ENCODE results near the genes RGS11, NME4 and RAB11FIP3.

DNA sequence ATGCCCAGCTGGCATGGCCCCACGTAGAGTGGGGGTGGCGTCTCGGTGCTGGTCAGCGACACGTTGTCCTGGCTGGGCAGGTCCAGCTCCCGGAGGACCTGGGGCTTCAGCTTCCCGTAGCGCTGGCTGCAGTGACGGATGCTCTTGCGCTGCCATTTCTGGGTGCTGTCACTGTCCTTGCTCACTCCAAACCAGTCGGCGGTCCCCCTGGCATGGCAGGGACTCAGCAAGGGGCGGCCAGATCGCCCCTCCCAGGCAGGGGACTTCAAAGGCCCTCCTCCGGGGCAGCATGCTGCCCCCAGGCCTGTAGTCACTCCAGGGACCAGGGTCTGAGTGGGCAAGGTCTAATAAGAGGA is 8.9 kb downstream of the RHBDF1 start:
- CAGE, long polyA plus RNA = no peak
- RRBS = no CpG with 5 or more reads among the region's 15 CpGs

- CAGE, long polyA plus RNA = no peak
- RRBS = no CpG with 5 or more reads among the region's 34 CpGs
These were observed 8.2 kb downstream of the MPG start for GRCh38 chr16:85986-86922.

DNA sequence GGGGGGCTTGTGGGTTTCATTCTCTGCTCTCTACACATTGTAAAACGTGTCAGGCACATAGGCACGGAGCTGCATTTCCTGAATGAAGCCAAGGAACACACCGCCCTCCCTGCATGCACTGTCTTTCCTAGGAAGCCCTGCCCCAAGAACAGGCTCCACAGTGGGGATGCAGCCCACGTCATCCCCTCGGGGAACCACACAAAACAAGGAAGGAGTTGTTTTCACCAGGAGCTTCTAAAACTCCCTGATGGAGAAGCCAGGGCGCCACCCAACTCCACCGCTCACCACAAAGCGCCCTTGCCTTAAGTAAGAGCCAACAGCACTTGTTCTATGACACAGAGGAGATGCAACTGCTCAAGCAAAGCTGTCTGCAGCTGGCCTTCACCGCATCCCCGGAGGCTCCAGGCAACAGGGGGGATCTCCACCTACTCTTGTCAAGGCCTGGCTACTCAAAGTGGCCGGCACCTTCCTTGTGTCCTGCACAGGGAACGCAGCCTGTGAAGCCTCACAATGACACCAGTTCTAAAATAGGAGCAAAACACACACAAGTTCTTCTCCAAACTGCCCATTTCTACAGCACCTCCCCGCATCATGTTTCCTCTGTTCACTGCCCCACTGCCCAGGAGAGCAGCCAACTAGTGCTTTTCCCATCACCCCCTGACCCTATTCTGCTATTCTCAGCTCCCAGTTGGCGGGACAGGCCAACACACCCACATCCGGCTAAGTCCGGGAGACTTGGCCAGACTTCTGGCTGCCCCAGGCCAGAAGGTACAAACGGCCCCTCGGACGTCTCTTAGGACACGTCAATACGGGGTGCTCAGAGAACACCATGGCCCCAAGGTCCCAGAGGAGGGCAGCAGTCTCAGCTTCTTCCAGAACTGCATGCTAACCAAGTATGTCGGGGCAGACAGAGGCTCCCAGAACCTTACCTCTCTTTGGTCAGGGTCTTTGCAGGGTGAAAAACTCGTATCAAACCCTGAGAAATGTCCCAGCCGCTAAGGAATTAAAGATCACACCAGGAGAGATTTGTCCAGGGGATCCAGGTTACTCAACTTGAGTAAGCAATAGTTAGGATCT is 24.3 kb downstream of the MPG start:
- CAGE, long polyA plus RNA = no peak
- RRBS = 14% methylated on average over 2 of the region's 24 CpGs

DNA sequence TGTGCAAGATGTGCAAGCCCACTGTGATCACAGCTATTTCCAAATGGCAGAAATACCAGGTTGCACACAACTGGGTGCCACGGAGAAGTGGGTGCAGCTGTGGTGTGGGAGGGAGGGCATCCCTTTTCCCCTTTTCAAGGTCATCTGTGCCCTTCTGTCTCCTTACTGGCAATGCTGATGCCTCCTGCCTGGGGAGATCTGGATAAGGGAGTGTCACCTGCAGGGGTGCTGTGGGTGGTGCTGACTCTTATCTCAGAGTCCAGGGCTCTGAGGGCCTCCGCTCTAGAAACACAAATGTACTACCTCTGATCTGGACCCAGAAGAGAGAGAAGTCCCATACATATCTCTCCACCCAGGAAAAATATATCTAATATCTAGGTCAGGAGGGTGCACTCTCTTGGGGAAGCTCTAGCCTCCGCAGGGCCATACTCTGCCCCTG is 18.6 kb downstream of the NPRL3 start:
- CAGE, long polyA plus RNA = no peak
- RRBS = no CpG with 5 or more reads among the region's 3 CpGs

DNA sequence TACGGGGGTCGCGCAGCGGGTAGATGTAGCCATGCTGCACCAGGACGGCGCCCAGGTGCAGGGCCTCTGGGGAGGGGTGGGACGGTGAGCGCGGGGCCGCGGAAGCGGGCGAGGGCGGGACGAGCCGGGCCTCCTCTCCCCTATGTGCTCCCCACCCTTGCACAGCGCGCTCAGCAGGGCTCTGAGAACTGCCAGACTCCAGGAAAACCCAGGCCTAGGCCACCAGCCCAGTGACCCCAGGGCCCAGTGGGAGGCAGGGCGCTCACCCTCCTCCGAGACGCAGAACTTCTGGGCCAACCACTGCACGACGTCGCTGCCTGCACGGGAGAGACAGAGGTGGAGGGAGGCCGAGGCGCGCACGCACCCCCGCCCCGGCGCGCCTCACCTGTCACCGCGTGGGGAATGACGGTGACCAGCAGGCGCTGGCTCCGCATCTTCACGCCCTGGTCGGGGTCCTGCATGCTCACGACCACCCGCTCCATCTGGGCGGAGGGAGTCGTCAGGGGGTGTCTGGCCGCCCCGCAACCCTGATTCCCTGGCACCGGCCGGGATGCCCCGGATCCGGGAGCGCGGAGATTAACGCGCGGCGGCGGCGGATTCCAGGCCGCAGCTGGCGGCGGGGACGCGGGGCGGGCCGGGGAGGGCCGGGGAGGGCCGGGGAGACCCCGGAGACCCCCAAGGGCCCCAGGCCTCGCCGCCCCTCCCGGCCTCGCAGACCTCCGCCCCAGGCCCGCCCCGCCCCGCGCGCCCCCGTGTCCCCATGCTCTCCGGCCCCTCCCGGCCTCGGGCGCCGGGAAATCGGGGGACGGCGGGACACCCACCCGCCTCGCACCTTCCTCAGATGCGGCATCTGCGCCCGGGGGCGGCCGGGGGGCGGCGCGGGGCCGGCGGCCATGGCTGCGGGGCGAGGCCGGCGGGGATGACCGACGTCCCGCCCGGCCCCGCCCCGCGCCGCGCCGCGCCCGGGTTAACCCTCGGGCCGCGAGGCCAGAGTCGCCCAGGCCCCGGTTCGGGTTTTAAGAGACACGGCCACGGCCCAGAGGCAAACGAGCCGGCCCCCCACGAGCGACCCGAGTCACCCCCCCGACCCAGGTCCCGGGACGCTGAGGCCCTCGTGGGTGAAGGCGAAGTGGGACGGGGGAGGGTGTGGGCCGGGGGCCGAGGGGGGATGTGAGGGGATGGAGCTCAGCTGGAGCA is at the start of gene RGS11:
Gene RGS11, minus strand, starts transcription at position 928 of the 1,197 bp plus-strand sequence.
- CAGE, long polyA plus RNA = no peak
- RRBS = 7% methylated on average over 52 of the region's 136 CpGs

DNA sequence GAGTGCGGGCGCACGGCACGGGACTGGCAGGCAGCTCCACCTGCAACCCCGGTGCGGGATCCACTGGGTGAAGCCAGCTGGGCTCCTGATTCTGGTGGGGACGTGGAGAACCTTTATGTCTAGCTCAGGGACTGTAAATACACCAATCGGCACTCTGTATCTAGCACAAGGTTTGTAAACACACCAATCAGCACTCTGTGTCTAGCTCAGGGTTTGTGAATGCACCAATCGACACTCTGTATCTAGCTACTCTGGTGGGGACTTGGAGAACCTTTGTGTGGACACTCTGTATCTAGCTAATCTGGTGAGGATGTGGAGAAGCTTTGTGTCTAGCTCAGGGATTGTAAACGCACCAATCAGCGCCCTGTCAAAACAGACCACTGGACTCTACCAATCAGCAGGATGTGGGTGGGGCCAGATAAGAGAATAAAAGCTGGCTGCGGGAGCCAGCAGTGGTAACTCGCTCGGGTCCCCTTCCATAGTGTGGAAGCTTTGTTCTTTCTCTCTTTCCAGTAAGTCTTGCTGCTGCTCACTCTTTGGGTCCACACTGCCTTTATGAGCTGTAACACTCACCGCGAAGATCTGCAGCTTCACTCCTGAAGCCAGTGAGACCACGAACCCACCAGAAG is 10.8 kb downstream of the AXIN1 start:
- CAGE, long polyA plus RNA = no peak
- RRBS = no CpG with 5 or more reads among the region's 17 CpGs

DNA sequence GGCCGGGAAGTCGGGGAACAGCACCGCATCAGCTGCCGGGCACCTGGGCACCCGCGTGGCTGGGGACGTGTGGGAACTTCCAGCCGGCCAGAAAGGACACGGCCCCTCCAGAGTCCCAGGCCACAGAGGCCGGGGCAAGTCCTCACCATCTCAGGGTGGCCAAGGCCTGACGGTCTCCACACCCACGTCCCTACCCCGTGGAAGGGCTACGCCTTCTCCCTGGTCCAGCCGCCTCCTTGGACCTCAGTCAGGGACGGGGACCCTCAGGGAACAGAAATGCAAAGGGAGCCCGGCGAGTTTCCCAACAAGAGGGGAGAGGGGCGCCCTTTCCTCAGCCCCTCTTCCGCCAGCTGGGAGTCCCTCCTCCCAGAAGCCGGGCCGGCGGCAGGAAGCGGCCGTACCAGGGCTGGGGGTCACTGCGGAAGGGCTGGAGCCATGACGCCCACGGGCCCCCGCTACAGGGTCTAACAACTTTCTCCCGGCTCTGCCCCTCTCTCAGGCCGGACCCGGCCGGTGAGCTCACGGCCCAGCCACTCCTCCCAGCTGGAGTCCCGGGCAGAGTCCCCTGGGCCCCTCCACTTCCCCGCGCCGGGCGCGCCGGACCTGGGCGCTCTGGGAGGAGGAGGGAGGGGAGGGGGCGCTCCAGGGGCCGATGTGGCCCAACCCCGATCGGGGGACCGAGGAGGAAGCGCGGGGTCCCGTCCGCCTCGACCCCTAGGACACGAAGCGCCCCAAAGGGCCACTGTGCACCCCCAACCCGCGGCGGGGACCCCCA is 775 bp downstream of the PGAP6 start:
- CAGE, long polyA plus RNA = no peak
- RRBS = 4% methylated on average over 14 of the region's 57 CpGs

DNA sequence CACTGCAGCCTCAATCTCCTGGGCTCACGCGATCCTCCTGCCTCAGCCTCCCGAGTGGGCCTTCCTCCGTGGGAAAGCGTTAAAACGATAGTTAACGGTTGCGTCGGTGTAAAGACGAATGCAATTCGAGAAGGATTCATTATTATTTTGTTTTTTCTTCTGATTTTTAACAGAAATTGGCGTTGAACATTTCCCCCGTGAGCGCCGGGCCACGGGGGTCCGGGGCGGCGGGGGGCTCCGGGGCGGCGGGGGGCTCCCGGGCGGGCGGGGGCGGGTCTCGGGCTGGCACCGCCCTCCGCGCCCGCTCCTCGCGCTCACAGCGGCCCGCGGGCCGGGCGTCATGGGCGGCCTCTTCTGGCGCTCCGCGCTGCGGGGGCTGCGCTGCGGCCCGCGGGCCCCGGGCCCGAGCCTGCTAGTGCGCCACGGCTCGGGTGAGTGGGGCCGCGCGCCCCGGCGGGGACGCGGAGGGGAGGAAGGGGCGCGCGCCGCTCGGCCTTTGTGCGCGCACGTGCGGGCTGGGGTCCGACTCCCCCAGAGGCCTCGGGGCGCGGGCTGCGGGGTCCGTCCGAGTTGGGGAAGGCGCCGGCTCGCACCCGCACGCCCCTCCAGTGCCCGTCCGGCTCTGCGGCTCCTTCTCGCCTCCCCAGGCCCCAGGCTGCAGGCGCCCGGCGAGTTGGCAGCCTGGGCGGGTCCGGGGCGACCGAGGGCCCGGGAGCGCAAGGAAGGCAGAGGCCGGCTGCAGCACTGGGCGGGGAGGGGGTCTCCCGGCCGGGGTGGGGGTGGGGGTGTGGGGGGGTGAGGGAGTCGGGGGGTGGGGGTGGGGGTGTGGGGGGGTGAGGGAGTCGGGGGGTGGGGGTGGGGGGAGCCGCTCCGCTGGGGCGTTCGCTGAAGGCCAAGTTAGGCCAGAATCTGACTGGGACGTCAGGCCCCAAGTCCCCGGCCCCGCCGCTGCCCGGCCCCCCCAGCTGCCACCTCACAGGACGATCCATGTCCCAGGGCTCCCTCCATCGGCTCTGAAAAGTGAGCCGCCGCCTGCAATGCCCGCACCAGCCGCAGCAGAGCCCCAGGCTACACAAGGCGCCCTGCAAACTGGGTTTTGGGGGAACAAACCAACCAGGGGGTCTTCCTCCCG is at the start of gene NME4:
Gene NME4, plus strand, starts transcription at position 317 of the 1,132 bp plus-strand sequence.
- CAGE, long polyA plus RNA = start-site peak on the plus strand centred at position 368 of the sequence, 106 bp wide, 1,149 and 931 reads in 2 replicates
- RRBS = 3% methylated on average over 49 of the region's 116 CpGs

DNA sequence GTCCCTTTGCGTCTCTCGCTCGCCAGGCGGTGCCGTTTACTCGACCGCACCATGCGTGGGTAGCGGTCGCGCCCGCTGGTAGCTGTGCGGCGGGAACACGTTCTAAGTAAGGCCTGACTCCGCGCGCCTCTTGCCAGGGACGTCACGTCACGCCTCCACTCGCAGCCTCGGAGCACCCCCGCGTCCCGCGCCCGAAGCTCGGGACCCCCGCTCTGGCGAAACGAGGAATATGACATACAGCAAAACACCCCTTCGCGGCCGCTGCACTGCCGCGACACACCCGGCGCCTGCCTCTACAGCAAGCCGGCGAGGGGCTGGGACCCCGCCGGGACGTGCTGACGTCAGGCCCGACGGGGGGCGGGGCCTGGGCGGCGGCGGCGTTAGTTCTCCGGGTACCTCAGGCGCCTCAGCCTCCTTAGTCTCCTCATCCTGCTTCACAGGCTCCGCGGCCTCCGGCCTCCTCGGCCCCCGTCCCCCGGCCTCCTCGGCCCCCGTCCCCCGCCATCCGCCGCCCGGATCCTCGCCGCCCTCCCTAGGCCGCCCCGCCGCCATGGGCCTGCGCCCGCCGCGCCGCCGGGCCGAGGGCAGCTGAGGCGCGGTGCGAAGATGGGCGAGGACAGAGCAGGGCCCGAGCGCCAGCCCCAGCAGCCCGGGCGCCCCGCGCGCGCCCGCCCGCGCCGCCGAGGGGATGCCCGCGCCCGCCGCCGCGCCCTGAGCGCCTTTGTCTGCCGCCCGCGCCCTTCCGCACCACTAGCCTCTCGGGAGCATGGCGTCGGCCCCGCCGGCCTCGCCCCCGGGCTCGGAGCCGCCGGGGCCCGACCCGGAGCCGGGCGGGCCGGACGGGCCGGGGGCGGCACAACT is at the start of gene RAB11FIP3:
Gene RAB11FIP3, plus strand, starts transcription at position 409 of the 861 bp plus-strand sequence.
- CAGE, long polyA plus RNA = no peak
- RRBS = 2% methylated on average over 40 of the region's 124 CpGs

GRCh38 chr16:496431-497328 is 30.8 kb upstream of the CAPN15 start:
- CAGE, long polyA plus RNA = no peak
- RRBS = no CpG with 5 or more reads among the region's 22 CpGs

- CAGE, long polyA plus RNA = no peak
- RRBS = no CpG with 5 or more reads among the region's 16 CpGs
These were observed 18.4 kb upstream of the CAPN15 start for GRCh38 chr16:509058-509657.

DNA sequence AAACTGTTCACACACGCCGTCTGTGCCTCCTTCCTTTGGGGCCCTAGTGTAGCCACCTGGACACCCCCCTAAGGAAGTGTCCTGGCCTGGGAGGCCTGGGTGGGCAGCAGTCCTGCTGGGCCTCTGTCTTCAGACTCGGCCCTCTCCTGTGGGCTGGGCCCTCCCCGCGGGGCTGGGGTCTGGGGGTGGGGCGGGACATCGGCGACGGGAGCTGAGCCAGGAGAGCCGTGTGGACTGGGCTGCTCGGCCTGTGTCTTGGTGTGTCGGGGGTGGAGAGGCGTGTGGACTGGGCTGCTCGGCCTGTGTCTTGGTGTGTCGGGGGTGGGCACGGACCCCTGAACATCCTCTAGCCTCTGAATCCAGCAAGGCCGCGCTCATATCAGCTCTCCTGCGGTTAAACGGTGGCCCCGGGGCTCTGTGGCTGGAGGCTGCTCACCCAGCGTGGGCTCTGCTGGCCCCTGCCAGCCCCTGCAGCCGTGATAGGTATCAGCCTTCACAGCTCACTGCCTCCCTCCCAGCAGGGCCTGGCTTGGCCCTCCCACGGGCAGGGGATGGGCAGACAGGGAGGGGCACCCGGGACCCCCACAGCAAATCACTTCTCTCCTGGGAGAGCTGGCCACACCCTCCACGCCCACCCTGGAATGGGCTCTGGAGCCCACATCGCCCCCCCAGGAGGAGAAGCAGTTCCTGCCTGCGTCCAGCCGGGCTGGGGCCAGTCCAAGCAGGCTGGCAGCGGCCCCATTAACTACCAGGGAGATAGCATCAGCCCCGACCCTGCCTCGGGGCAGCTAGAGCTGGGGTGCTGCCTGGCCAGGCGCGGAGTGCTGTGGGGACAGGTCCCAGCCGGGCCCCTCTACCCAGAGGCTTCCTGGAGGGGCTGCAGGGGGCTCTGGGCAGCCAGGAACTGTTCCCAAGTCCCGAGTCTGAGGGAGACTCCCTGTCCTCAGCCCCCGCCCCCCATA is 1.0 kb upstream of the NHLRC4 start:
- CAGE, long polyA plus RNA = no peak
- RRBS = no CpG with 5 or more reads among the region's 37 CpGs

DNA sequence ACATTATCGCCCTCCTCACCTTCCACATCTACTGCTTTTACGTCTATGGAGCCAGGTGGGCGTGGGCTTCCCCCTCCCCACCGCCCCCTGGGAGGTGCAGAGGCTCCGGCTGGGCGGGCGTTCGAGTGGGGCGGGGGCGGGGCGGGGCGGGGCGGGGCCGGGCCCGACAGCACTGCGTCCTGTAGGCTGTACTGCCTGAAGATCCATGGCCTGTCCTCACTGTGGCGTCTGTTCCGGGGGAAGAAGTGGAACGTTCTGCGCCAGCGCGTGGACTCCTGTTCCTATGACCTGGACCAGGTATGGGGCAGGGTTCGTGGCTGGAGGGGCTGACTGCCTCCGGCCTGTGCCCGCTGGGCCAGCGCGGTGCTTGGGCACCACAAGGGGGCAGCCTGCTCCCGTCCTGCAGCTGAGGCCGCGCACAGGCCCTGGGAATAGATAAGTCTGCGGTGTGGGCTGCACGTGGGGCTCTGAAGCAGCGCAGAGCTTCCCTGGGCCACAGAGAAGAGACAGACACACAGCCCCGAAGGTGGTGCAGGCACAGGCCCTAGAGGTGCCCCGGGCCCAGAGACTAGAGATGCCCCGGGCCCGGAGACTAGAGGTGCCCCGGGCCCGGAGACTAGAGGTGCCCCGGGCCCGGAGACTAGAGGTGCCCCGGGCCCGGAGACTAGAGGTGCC is 9.3 kb downstream of the PIGQ start:
- CAGE, long polyA plus RNA = no peak
- RRBS = 51% methylated on average over 16 of the region's 43 CpGs

- CAGE, long polyA plus RNA = no peak
- RRBS = 62% methylated on average over 11 of the region's 39 CpGs
These were observed 6.4 kb upstream of the RAB40C start for GRCh38 chr16:583239-584151.

DNA sequence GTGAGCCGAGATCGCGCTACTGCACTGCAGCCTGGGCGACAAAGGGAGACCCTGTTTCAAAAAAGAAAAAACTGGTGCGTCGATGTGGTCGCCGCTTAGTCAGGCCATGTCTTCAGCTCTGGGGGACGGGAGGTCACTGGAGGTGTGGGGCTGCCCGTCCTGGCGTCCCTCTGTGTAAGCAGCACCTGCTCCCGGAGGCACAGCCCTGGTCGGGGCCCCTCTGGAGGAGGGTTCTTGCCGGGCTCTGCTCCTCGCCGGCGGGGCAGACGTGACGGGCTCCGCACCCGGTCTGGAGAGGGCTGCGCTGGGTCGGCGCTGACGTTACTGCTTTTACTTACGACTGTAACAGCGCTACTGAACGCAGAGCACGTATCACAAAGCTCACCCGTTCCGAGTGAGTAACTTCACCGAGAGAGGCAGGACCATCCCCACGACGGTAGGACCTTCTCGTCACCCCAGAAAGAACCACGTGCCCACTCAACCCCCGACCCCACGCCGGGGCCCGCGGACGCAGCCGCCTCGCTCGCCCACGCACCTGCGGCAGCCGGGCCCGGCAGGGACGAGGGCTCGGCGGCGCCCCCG is 1.3 kb upstream of the RAB40C start:
- CAGE, long polyA plus RNA = no peak
- RRBS = 2% methylated on average over 13 of the region's 54 CpGs

GRCh38 chr16:603268-603626 is 13.4 kb downstream of the RAB40C start:
- CAGE, long polyA plus RNA = no peak
- RRBS = 86% methylated on average over 5 of the region's 11 CpGs

DNA sequence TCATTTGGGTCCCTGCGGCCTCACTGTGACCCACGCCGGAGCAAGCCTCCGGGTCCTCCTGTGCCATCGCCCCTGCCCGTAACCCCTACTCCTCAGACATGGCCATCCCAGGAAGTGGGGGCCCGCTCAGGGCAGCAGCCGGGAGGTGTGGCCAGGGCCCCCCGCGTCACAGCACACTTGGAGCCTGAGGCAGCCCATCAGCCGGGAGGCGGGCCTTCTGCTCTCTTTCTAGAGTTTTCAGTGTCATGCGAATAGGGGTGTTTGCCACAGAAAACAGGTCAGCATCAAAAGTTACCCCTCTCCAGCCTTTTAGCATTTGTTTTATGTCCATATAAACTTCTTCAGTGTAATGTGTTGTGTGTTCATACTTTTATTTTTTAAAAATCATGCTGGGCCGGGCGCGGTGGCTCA is 7.8 kb upstream of the WFIKKN1 start:
- CAGE, long polyA plus RNA = no peak
- RRBS = 88% methylated on average over 8 of the region's 16 CpGs

DNA sequence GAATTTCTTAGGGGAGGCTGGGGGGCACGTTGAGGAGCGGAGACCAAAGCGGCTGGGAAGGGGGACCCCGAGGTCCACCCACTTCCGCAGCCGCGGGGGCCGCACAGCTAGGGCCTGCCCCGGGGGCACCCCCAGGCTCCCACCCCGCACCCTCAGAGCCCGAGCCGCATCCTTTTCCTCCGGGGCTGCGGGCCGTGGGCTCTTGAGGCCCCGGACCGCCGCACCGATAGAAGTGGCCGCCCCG is 343 bp downstream of the METTL26 start:
- CAGE, long polyA plus RNA = no peak
- RRBS = 3% methylated on average over 6 of the region's 21 CpGs

DNA sequence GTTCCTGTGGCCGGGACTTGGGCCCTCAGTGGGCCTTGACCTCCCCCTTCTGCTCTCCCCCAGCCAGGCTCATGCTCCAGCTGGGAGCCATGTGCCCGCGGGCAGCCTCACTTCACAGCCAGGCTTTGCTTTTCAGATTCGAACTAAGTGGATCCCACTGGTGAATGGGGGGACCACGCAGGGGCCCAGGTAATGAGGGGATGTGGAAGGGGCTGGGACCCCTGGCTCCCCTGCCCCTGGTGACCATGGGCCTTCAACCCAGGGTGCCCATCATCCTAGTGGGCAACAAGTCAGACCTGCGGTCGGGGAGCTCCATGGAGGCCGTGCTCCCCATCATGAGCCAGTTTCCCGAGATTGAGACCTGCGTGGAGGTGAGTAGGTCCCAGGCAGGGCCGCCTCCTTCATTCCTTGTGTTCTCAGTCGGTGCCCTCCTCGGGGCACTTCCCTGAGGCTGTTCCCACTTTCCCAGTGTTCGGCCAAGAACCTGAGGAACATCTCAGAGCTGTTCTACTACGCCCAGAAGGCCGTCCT is 2.1 kb downstream of the RHOT2 start:
- CAGE, long polyA plus RNA = no peak
- RRBS = no CpG with 5 or more reads among the region's 16 CpGs

DNA sequence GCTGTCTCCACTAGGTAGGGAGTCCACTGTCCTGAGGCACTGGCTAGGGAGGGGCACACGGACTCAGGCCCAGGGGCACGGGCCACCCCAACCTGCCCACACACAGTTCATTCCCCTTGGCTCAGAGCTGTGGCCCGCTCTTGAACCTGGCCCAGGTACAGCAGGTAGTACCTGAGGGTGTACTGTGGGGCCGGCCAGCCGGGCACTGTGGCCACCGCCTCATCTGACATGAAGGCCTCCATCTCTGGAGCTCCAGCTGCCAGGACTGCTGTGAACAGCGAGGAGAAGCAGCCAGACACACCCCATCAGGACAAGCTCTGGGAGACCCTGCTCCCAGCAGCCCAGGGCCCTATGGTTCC is 1.5 kb upstream of the STUB1 start:
- CAGE, long polyA plus RNA = no peak
- RRBS = no CpG with 5 or more reads among the region's 7 CpGs

Measured in osteoblast (primary cell).